Jejunum (tissue), 1 donor: ENCODE measurements around a stretch of chr17.

DNA sequence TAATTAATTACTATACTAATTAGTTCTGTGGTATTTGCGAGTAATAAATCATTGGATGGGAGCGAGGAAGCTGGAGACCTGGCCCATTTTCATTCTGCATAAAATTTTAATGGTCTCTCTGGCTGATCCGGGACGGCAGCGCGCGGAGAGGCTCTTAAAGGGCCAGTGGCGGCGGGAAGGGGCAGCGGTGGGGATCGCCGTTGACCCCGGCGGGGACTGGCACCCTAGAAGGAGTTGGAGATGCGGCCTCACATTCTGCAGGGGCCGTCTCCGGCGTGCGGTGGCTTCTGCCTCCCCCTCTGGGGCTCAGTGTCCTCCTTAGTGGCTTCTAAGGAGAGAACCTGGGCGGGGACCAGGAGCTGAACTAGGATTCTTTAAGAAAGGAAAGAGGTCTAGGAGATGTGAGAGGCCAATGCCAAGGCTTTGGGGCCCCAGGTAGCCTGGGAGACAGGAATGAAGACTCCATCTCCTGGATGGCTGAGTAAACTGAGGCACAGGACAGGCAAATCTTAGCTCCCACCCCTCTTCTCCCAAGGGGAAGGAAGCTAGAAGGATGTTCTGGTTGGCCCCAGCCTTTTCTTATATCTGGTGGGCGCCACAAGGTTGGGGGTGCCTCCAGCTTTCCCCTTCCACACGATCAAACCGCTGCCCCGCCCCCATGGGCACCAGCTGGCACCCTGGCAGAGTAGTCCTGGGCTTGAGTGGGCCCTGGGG, 8.1 kb upstream of the PPP1R1B start:
- PRO-cap, result bidirectional peak, plus-strand start at position 109 of the sequence, minus-strand start outside the sequence

- PRO-cap, result unidirectional peak, minus-strand start at chr17:39623514
These were observed 3.4 kb upstream of the PPP1R1B start for GRCh38 chr17:39623151-39623998.

DNA sequence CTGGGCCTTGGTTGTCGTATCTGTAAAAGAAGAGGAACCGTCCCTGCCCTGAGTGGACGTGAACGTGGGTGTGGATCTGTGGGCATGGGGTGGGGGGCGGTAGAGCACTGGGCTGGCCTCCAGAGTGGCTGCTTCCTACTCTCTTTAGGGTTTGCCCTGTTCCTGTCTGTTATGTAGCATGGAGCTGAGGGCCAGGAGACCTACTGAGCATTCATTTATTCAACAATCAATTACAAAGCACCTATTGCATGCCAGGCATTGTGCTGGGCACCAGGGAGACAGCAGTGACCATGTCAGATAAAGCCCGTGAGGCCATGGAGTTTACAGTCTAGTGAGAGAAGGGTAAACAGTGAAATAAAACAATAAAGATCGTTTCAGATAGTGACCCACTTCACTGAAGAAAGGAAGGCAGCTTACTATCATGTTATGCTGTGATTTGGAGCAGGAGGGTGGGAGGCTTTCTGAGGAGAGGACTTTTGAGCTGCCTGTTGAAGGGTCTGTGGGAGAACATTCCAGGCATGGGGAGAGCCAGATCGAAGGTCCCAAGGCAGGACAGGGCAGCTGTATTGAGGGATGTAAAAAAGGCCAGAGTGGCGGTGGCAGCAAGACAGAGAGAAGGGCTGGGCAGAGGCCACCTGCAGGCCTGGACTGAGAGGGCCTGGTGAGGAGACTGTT, 12.9 kb upstream of the TCAP start:
- PRO-cap, result no peak

GRCh38 chr17:39664662-39665098, 469 bp upstream of the TCAP start:
- PRO-cap, result no peak

DNA sequence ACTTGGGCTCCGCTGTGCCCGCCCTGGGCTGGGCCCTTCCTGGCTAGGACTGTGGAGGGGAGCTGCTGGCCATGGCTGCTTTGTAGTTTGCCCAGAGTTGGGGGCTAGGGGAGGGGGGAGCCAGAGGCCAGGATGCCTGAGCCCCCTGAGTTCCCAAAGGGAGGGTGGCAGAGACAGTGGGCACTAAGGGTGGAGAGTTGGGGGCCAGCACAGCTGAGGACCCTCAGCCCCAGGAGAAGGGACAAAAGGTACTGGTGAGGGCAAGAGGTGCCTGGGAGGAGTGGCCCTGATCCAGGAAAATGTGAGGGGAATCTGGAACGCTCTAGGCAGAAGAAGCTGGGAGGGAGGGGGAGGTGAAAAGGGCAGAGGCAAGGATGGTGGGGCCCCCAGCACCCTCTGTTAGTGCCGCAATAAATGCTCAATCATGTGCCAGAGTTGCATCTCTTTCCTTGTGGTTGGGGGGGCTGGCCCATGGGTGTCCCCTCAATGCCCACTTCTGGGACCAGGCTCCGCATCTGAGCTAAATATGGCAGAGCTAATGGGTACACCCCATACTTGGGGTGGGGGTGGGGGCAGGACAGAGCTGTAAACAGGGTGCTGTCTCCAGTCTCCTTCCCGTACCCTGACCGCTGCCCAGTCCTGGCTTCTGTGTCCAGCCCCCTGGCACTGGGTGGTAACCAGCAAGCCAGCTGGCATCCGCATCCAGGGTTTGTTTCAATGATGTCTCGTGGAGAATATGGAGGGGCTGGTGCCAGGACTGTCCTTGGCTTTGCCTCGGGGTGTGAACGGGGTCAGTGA, 1.2 kb downstream of the TCAP start:
- PRO-cap, result no peak

GRCh38 chr17:39666919-39667322, 1.3 kb upstream of the PNMT start:
- PRO-cap, result unidirectional peak, plus-strand start at chr17:39667122

GRCh38 chr17:39674753-39675406, 6.6 kb downstream of the PNMT start:
- PRO-cap, result no peak

GRCh38 chr17:39678321-39678981, 9.4 kb downstream of the PGAP3 start:
- PRO-cap, result bidirectional peak, plus-strand start at chr17:39678750, minus-strand start at chr17:39678652

- PRO-cap, result no peak
These were observed 766 bp upstream of the PGAP3 start for GRCh38 chr17:39688553-39689092.

GRCh38 chr17:39705677-39706977, 6.3 kb downstream of the ERBB2 start:
- PRO-cap, result no peak

- PRO-cap, result no peak
These were observed 12.5 kb downstream of the ERBB2 start for GRCh38 chr17:39712247-39712783.

GRCh38 chr17:39727326-39728384, 2.7 kb downstream of the MIEN1 start:
- PRO-cap, result no peak

DNA sequence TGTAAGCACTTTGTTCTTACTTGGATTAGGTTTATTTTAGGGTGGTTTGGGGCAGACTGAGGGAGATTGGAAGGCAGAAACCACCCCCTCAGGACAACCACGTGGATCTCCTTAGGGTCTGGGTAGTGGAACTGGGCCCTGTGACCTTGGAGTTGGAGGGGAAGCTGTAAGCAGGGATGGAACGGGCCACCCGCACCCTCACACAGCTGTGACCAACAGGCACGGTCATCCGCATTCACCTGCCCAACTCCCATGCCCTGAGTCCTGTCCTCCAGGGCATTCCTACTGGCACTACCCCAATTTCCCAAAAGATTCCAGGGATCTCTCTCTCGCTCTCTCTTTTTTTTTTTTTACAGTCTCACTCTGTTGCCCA, 15.4 kb downstream of the GRB7 start:
- PRO-cap, result no peak

DNA sequence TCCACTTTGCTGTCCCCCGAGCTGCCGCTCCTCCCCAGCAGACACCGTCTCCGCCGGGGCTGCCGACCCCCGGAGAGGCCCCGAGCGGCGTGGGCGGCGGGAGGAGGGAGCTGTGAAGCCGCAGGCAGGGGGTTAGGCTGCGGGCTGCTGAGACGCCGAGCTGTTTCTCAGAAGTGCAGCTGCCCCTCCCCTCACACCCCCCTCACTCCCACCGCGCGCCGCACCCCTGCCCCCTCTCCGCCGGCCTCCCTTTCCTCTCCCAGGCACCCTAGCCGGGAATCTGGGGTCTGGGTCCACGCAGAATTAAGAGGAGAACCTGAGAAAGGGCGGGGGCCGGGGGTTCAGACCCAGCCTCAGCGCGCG, 17.0 kb downstream of the GRB7 start:
- PRO-cap, result no peak

GRCh38 chr17:39948477-39948838, 14.3 kb upstream of the GSDMA start:
- PRO-cap, result no peak

GRCh38 chr17:39952511-39953949, 9.8 kb upstream of the GSDMA start:
- PRO-cap, result unidirectional peak, minus-strand start at chr17:39952792; unidirectional peak, plus-strand start at chr17:39953362

DNA sequence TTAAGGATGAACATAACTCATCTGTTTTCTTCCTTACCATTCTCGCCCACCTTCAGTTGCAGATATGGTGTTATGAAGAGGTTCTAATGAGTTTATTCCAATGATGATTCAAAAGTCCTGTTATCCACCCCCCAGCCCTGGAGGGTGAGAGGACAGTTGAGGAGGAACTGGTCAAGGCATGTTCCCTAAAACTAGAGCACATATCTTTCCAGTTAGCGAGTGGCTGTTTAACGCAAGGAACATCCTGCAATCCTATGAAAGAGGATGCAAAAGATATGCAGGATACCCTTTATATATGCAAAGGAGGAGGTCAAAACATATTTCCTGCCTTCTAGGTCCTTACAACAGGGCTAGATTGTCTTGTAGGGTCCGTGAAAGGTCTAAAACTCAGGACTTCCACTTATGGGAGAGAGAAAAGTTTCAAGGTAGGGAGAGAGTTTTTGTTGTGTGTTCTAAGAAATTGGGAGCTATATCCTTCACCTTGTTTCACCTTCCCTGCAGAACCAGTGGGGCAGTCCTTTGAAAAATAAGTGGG, 1.2 kb upstream of the PSMD3 start:
- PRO-cap, result no peak

DNA sequence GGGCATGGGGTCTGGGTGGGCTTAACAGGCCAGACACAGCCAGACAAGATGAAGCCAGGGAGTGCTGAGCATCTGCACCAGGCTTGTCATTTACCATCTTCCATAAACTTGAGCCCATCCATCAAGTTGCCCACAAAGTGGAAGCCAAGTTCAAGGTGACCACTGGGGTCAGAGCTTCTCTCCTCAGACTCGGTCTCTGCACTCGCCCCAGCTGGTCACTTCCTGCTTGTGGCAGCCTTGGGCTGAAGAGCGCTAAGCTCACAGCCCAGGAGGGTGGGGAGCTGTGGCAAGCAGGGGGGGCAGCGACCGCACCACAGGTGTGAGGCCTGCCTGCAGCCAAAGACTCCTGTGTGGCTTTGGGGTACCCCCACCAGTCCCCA, 2.9 kb downstream of the CSF3 start:
- PRO-cap, result no peak

- PRO-cap, result no peak
These were observed 16.5 kb downstream of the CSF3 start for GRCh38 chr17:40031568-40032257.

DNA sequence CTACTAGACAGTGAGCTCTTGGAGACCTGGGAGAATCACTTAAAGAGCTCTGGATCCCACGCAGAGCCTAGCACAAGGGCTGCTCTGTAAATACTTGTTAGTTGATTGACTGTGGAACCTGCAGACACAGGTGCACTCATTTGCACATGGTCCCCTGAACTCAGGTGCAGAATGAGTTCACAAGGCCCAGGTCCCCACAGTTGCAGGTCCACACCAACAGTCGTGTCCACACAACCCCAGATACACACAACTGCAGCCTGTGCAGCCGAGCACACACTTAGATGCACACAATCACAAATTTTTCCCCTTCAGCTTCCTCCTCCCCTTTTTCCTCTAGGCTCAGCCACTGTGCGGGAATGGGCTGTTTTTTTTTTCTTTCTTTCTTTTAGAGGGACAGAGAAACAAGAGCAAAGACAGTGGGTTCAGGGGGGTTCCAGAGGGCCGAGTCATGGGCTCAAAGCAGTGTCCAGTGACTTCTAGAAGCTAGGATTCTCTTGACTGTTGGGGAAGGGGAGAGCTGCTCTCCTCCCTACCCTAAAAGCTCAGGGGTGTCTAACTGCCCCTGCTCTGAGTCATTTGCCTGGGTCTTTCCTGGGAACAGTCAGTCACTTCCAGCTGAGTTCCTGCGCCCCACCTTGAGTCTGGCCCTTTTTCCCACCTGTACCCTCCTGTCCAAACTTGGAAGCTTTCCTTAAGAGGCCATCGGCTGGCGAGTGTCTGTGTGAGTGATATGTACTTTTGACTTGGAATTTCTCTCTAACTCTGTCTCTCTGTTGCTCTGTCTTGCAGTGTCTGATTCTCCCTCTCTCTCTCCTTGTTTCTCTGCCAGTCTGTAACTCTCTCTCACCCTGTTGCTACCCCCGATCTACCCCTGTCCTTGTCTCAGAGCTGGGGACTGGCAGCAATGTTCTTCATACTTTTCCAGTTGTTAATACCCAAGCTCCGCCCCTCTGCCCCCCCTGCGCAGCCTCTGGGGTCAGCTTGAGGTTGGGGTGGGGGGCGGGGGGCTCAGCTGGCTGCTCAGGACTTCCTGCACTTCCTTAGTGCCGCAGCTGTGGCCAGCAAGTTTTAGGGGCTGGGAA, 2.3 kb downstream of the THRA start:
- PRO-cap, result unidirectional peak, plus-strand start at position 174 of the sequence